GM12892 (cell line): Measurements from ENCODE around the gene KRTAP10-1.

GRCh38 chr21:43687667-43688342 is 28.4 kb downstream of the RRP1B start:
- RRBS = 41% methylated on average over 2 of the region's 26 CpGs

DNA sequence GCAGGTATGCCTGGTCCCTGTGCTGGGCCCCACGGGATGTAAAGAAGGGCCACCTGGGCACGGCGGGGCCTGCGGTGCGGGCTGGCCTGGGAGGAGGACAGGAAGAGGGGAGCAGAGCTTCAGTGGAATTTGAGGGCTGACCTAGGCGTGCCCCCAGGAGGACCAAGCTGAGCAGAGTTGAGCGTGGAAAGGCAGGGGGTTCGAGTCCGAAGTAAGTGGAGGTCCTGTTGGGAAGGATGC is 1.3 kb downstream of the PDXK start:
- RRBS = no CpG with 5 or more reads among the region's 9 CpGs

DNA sequence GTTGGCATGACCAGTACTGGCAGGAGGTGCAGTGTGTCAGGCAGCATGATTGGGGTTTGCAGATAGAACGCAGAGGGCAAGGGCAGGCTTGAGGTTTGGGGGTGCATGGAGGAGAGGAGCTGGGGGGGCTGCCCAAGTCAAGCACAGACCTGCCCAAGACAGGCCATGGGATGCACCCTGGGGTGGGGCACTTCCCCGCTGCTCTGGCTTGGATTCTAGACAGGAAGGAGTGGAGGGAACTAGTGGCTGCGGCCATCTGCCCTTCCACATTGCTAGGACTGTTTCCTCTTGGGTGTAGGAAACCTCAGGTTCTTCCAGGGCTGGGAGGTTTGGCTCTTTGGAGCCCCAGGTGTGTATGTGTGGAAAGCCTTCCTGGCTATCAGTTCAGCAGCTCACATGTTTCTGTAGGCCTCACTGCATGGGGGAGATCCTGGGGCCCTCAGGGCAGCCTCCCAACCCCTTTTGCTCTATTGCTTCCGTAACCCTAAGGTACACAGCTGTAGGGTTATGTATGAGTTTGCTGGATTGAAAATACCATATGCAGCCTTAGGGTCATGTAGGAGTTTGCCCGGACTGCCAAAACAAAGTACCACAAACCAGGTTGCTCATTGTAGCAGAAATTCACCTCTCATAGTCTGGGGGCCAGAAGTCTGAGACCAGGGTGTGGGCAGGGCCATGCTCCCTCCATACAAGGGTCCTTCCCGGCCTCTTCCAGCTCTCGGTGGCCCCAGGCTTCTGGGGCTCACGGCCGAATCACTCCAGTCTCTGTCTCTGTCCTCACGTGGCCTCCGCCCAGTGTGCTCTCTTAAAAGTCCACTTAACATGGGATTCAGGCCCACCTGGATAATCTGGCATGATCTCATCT is 3.2 kb downstream of the PDXK start:
- RRBS = no CpG with 5 or more reads among the region's 11 CpGs

GRCh38 chr21:43732126-43732822 is 13.3 kb downstream of the PDXK start:
- RRBS = no CpG with 5 or more reads among the region's 18 CpGs

GRCh38 chr21:43752220-43753062 is 23.7 kb downstream of the CSTB start:
- RRBS = 95% methylated on average over 4 of the region's 32 CpGs

GRCh38 chr21:43783190-43783758 is 6.1 kb upstream of the RRP1 start:
- RRBS = no CpG with 5 or more reads among the region's 17 CpGs

DNA sequence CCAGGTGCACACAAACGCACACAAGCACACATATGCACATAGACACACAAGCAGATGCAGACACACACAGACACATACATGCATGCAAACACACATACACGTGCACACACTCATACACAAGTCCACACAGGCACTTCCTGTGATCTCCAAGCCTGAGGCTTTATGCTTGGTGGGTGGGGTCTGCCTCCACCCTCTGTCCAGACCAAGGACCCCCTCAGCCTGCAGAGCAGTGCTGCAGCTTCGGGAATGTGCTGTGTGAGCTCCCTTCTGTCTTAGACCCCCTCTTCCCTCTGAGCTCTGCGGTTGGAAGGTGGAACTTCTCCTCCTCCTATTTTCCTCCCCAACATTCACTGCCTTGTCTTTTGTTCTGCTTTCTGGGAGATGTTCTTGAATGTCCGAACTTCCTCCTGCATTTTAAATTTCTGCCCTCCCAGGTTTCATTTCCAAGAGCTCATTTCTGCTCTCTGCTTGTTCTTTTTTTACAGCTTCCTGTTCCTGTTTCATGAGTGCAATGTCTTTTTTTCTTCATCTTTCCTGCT is 29.2 kb downstream of the RRP1 start:
- RRBS = no CpG with 5 or more reads among the region's 5 CpGs

DNA sequence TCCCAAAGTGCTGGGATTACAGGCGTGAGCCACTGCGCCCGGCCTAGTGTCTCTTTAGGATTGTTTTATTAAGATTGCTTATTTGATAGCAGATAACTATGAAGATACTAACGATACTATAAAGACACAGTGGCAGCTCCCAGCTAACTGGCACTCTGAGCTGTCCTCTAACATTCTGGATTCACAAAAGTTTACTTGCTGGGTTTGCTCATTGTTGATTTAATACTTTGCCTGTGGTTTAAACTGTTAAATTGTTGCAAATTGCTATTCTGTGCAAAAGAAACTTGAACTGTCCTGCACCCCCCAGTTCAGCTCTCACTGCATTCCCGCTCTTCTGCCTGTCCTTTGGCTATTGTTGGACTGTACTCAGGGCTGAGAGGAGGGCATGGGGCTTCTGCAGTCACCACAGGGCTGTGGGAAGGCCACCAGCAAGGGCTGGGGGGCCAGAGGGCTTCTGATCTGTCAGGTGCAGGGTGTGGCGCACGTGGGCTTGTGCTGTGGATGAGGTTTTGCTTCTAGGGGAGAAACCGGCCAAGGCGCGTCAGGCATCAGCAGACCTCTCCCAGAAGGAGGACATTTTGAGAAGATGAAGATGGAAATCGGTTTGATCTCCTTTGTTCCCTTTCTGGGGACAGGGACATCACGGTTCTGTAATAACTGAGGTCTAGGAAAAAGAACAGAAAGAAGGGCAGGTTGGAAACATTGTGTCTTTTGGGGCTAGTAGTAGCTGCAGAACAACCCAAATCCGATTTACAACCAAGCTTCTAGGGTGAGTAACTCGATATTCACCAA is 40.6 kb downstream of the AGPAT3 start:
- RRBS = no CpG with 5 or more reads among the region's 14 CpGs

GRCh38 chr21:43916185-43917058 is 51.4 kb downstream of the AGPAT3 start:
- RRBS = no CpG with 5 or more reads among the region's 24 CpGs

GRCh38 chr21:43929089-43930151 is 64.4 kb downstream of the AGPAT3 start:
- RRBS = 100% methylated on average over 3 of the region's 42 CpGs

- RRBS = 2% methylated on average over 9 of the region's 32 CpGs
Measured at GRCh38 chr21:44011497-44011995, 563 bp upstream of the TRAPPC10 start.

GRCh38 chr21:44061872-44062659 is 45.1 kb upstream of the PWP2 start:
- RRBS = no CpG with 5 or more reads among the region's 6 CpGs

DNA sequence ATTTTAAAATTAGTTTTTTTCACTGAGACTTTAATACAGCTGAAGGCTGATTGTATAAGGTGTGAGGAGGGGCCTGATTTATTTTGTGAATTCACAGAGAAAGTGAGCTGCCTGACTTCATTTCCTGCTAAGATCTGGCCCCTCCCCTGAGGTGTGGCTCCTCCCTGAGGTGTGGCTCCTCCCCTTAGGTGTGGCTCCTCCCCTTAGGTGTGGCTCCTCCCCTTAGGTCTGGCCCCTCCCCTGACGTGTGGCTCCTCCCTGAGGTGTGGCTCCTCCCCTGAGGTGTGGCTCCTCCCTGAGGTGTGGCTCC is 27.1 kb upstream of the LRRC3 start:
- RRBS = no CpG with 5 or more reads among the region's 1 CpG

- RRBS = no CpG with 5 or more reads among the region's 18 CpGs
Measured at GRCh38 chr21:44457461-44458320, 2.4 kb downstream of the LRRC3 start.

GRCh38 chr21:44539871-44540435 is at the start of gene KRTAP10-1:
Gene KRTAP10-1, minus strand, starts transcription at chr21:44540195.
- RRBS = no CpG with 5 or more reads among the region's 16 CpGs

DNA sequence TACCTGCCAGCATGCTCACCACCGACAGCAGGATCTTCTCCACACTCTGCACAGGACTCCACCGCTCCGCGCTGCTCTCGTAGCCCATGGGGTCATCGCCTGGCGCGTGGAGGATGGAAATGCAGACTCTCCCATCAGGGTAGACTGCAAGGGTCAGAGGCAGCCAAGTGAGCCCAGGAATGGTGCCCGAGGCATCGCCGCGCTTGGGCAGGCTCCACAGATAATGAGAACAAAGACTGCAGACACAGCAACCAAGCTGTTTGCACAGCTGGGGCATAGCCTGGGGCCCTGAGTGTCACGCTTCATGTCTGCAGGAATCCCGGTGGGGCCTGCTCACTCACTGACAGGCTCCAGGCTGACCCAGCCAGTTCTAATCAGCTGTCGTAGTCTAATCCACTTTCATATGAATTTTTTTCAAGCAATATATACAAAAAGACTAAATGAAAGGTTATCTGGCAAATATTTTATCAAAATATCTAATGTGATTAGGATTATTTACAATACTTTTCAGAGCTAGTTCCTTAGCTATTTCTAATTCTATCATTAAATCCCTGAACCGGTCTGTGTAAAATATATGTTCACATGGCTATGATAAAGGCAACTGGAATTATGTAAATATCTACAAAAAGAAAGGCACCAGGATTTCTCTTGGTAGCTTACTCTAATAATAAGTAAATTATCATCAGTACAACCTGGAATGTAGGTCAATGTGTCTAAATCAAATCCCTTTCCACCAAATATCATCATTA is 27.9 kb downstream of the UBE2G2 start:
- RRBS = no CpG with 5 or more reads among the region's 16 CpGs

- RRBS = no CpG with 5 or more reads among the region's 8 CpGs
Measured at GRCh38 chr21:44870626-44871315, 2.7 kb downstream of the PTTG1IP start.

- RRBS = 91% methylated on average over 6 of the region's 18 CpGs
Measured at GRCh38 chr21:44901386-44901698, 19.4 kb downstream of the ITGB2 start.

DNA sequence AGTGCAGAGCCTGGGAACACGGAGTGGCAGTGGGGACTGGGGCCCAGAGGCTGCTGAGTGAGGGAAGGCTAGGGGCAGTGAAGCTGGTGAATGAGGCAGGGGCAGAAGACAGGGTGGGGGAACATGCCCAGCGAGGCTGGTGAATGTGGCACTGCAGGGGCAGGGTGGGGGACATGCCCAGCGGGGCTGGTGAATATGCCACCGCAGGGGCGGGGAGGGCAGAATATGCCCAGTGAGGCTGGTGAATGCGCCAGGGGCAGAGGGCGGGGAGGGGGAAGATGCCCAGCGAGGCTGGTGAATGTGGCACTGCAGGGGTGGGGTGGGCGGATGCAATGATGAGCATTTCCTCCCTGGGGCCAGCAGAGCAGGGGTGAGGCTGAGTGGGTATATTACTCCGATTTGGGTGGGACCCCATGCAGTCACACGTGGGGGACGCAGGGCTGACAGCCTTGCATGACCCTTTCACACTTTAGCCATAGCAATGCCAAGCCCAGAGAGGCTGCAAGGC is 9.4 kb upstream of the SLX9 start:
- RRBS = no CpG with 5 or more reads among the region's 12 CpGs

DNA sequence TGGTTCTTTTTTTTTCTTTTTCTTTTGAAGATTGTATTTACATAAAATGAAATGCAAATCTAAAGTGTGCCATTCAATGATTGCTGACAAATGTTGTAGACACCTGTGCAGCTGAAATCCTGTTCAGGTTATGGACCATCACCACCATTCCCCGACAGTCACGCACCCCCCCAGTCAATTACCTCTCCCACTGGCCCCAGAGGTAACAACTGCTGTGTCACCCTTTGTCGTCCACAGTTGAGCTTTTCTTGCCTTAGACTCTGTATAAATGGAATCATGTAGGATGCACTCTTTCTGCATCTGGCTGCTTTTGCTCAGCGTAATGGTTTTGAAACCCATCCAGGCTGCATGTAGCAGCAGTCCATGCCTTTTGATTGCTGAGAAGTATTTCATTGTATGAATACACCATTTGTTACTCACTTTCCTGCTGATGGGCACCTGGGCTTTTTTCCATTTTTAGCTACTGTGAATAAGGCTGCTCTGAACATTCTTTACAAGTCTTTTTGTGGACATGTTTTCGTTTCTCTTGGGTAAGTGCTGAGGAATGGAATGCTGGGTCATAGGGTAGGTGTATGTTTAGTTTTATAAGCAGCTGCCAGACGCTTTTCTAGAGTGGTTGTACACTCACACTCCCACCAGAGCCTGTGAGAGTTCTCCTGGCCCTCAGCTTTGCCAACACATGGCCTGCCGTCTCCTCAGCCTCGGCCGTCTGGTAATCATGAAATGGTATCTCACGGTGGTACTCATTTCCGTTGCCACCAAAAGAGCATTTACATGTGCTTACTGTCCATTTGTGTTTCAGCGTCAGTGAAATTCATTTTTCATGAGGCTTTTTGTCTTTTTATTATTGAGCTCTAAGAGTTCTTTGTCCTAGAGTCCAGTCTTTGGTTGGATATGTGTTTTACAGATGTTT is 22.6 kb downstream of the SLX9 start:
- RRBS = no CpG with 5 or more reads among the region's 12 CpGs